ENCODE measurements around the genes TMEM120B and CFAP251.

DNA sequence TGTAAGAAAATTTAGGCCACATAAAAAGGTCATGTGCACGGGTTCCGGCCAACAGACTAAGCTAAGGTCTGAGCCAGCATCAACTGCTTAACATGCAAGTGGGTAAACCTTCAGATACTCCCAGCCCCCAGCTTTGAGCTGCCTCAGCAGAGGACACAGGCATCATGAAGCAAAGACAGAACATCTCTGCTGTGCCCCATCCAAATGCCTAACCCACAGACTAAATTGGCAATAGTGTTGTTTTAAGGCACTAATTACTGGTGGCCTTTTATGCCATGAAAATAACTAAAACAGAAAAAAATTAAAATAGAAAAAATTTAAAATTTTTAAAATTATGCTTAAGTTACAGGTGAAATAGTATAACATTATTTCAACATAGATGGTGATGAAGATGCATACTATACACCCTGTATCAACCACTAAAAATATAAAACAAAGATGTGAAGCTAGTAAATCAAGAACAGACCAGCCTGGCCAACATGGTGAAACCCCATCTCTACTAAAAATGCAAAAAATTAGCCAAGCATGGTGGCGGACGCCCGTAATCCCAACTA, 29.1 kb downstream of the SPPL3 start:
- RAMPAGE, long total RNA: no peak
- RRBS, 2 experiments: no CpG with 5 or more reads among the region's 5 CpGs
CAGE:
- cytosol, long polyA minus RNA: no peak
- cytosol, long polyA plus RNA: no peak
- long polyA plus RNA: no peak
- nucleolus, long total RNA: no peak
- nucleus, long polyA plus RNA: no peak
- nucleus, long total RNA: no peak

- RAMPAGE, long total RNA: no peak
- RRBS, 2 experiments: no CpG with 5 or more reads among the region's 7 CpGs
CAGE:
- cytosol, long polyA minus RNA: no peak
- cytosol, long polyA plus RNA: no peak
- long polyA plus RNA: no peak
- nucleolus, long total RNA: no peak
- nucleus, long polyA plus RNA: no peak
- nucleus, long total RNA: no peak
These were observed 9.4 kb upstream of the OASL start for GRCh38 chr12:121048414-121048828.

GRCh38 chr12:121144361-121144957, 11.8 kb downstream of the P2RX7 start:
- RAMPAGE, long total RNA: no peak
- RRBS, 2 experiments: no CpG with 5 or more reads among the region's 3 CpGs
CAGE:
- cytosol, long polyA minus RNA: no peak
- cytosol, long polyA plus RNA: no peak
- long polyA plus RNA: no peak
- nucleolus, long total RNA: no peak
- nucleus, long polyA plus RNA: no peak
- nucleus, long total RNA: no peak

GRCh38 chr12:121230750-121231014, 20.8 kb downstream of the P2RX4 start:
- RAMPAGE, long total RNA: no peak
- RRBS, 2 experiments: no CpG with 5 or more reads among the region's 8 CpGs
CAGE:
- cytosol, long polyA minus RNA: no peak
- cytosol, long polyA plus RNA: no peak
- long polyA plus RNA: no peak
- nucleolus, long total RNA: no peak
- nucleus, long polyA plus RNA: no peak
- nucleus, long total RNA: no peak

DNA sequence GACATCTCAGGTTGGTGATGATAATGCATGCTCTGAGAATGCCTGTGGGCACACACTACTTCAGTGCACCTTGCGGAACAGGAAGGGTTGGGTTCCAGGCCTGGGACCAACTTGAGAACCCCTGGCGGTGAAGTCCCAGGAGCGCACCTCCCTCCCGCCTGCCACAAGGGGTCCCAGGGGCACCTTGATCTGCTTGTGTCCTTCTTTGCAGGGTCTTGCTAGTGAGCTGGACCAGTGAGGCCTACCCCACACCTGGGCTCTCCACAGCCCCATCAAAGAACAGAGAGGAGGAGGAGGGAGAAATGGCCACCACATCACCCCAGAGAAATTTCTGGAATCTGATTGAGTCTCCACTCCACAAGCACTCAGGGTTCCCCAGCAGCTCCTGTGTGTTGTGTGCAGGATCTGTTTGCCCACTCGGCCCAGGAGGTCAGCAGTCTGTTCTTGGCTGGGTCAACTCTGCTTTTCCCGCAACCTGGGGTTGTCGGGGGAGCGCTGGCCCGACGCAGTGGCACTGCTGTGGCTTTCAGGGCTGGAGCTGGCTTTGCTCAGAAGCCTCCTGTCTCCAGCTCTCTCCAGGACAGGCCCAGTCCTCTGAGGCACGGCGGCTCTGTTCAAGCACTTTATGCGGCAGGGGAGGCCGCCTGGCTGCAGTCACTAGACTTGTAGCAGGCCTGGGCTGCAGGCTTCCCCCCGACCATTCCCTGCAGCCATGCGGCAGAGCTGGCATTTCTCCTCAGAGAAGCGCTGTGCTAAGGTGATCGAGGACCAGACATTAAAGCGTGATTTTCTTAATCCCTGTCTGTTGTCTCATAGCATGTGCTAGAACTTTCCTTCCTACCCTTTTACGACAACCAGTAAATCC, 23.6 kb downstream of the P2RX4 start:
- RAMPAGE, long total RNA: no peak
- RRBS, 2 experiments: no CpG with 5 or more reads among the region's 20 CpGs
CAGE:
- cytosol, long polyA minus RNA: no peak
- cytosol, long polyA plus RNA: no peak
- long polyA plus RNA: no peak
- nucleolus, long total RNA: start-site peak on the plus strand centred at position 274 of the sequence, 194 bp wide, 87 reads; start-site peak on the plus strand centred at position 742 of the sequence, 50 bp wide, 22 reads
- nucleus, long polyA plus RNA: no peak
- nucleus, long total RNA: no peak

- RAMPAGE, long total RNA: no peak
- RRBS, 2 experiments: no CpG with 5 or more reads among the region's 8 CpGs
CAGE:
- cytosol, long polyA minus RNA: no peak
- cytosol, long polyA plus RNA: no peak
- long polyA plus RNA: no peak
- nucleolus, long total RNA: no peak
- nucleus, long polyA plus RNA: no peak
- nucleus, long total RNA: no peak
These were observed 29.0 kb downstream of the P2RX4 start for GRCh38 chr12:121238640-121239654.

- RAMPAGE, long total RNA: no peak
- RRBS, 2 experiments: 90 to 98% methylated on average over 4 of the region's 16 CpGs
CAGE:
- cytosol, long polyA minus RNA: no peak
- cytosol, long polyA plus RNA: no peak
- long polyA plus RNA: no peak
- nucleolus, long total RNA: no peak
- nucleus, long polyA plus RNA: no peak
- nucleus, long total RNA: no peak
These were observed 17.6 kb downstream of the CAMKK2 start for GRCh38 chr12:121278856-121279348.

- RAMPAGE, long total RNA: no peak
- RRBS, 2 experiments: 1 to 2% methylated on average over 7 to 8 of the region's 56 CpGs
CAGE:
- cytosol, long polyA minus RNA: no peak
- cytosol, long polyA plus RNA: no peak
- long polyA plus RNA: no peak
- nucleolus, long total RNA: no peak
- nucleus, long polyA plus RNA: start-site peak on the plus strand at chr12:121400747-121400895, 62 and 156 reads in 2 replicates
- nucleus, long total RNA: start-site peak on the plus strand at chr12:121400635-121400685, 8 reads
These were observed 704 bp downstream of the RNF34 start for GRCh38 chr12:121400240-121401403.

DNA sequence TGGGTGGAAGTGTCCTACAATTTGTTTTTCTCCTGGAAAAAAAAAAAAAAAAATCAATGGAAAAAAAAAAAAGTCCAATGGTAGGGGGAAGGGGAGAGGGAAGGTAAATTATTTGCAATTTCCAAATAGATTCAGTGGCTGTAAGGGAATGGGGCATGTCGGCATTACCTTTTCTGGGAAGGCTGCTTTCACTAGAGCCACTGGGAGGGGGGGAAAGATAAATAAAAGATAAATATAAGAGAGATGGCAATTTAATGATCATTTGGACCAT, 64.1 kb downstream of the KDM2B start:
- RAMPAGE, long total RNA: no peak
- RRBS, 2 experiments: no CpG with 5 or more reads among the region's 1 CpG
CAGE:
- cytosol, long polyA minus RNA: no peak
- cytosol, long polyA plus RNA: no peak
- long polyA plus RNA: no peak
- nucleolus, long total RNA: no peak
- nucleus, long polyA plus RNA: no peak
- nucleus, long total RNA: no peak

DNA sequence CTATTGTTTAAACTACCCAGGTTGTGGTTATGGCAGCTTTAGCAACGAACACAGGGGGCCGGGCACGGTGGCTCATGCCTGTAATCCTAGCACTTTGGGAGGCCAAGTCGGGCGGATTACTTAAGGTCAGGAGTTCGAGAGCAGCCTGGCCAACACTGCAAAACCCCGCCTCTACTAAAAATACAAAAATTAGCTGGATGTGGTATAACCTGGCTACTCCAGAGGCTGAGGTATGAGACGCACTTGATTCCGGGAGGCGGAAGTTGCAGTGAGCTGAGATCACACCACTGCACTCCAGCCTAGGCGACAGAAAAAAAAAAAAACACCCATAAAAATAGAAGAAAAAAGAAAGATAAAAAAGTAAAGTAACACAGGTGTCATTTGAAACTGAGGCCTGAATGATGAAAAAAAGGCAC, 923 bp upstream of the TMEM120B start:
- RAMPAGE, long total RNA: no peak
- RRBS, 2 experiments: no CpG with 5 or more reads among the region's 11 CpGs
CAGE:
- cytosol, long polyA minus RNA: no peak
- cytosol, long polyA plus RNA: no peak
- long polyA plus RNA: no peak
- nucleolus, long total RNA: no peak
- nucleus, long polyA plus RNA: no peak
- nucleus, long total RNA: no peak

DNA sequence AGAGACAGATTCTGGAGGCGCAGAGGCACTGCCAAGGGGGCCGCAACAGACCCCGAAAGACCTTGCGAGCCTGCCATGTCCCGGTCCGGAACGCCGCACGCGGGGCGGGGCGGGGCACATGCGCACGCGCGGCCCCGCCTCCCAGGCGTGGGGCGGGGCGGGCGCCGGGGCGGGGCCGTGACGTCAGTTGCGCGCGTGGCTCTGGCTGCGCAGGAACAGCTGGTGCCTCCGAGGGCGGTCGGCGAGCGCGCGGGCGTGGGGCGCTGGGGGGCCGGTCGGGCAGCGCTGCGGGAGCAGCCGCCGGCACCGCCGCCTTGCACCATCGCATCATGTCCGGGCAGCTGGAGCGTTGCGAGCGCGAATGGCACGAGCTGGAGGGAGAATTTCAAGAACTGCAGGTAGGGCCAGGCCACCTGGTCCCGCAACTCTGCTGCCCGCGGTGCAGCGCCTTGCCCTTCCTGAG, at the start of gene TMEM120B:
TMEM120B (plus strand) TSS at position 186 of the 463 bp plus-strand sequence.
- RAMPAGE, long total RNA: no peak
- RRBS, 2 experiments: under 1% methylated on average over 13 to 27 of the region's 57 CpGs
CAGE:
- cytosol, long polyA minus RNA: no peak
- cytosol, long polyA plus RNA: no peak
- long polyA plus RNA: start-site peak on the plus strand centred at position 213 of the sequence, 66 bp wide, 71 and 67 reads in 2 replicates
- nucleolus, long total RNA: no peak
- nucleus, long polyA plus RNA: start-site peak on the plus strand centred at position 226 of the sequence, 87 bp wide, 79 and 85 reads in 2 replicates
- nucleus, long total RNA: no peak

DNA sequence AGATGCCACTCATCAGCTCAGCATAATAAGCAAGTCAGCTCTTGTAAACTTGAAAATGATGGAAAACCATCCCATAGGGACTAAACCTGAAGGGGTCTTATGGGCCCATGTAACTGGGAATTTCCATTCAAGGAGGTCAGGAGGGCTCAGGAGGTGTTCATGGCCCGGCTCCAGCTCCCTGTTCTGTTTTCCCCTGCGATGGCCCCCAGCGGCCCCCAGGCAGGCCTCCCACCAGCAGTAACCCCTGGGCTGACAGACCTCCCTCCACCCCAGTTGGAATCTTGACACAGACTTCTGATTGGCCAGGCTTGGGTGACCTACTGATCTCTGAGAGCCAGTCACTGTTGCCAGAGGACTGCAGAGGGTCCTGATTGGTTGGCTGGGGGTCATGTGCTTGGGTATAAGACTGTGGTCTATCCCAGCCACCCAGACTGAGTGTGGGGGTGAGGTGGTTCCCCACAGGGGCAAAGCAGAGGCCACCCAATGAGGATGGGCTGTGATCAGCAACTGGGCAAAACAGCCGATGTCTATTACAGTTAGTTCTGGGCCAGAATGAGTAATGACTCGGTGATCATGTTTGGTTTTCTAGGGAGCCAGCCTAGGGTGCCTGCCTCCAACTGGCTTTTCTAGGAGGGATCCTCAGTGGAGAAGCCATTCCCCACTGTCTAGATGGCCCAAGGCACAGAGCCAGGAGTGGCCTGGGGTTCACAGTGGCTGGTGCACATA, 27.1 kb downstream of the RHOF start:
- RAMPAGE, long total RNA: no peak
- RRBS, 2 experiments: no CpG with 5 or more reads among the region's 5 CpGs
CAGE:
- cytosol, long polyA minus RNA: no peak
- cytosol, long polyA plus RNA: no peak
- long polyA plus RNA: no peak
- nucleolus, long total RNA: no peak
- nucleus, long polyA plus RNA: no peak
- nucleus, long total RNA: no peak

GRCh38 chr12:121787713-121788152, 5.8 kb downstream of the RHOF start:
- RAMPAGE, long total RNA: no peak
- RRBS, 2 experiments: no CpG with 5 or more reads among the region's 4 CpGs
CAGE:
- cytosol, long polyA minus RNA: no peak
- cytosol, long polyA plus RNA: no peak
- long polyA plus RNA: no peak
- nucleolus, long total RNA: no peak
- nucleus, long polyA plus RNA: no peak
- nucleus, long total RNA: no peak

DNA sequence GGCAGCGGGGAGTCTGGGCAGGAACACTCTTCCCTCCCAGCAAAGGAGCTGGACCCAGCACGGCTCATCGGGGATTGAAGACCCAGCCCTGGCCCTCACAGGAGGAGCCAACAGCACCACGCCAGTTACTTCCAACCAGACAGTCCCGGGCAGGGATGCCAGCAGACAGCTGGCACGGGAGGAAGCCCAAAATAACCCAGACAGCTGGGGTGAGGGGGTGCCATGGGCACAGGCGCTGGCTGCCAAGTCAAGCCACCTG, 4.3 kb upstream of the RHOF start:
- RAMPAGE, long total RNA: no peak
- RRBS, 2 experiments: no CpG with 5 or more reads among the region's 7 CpGs
CAGE:
- cytosol, long polyA minus RNA: no peak
- cytosol, long polyA plus RNA: no peak
- long polyA plus RNA: no peak
- nucleolus, long total RNA: no peak
- nucleus, long polyA plus RNA: no peak
- nucleus, long total RNA: no peak

DNA sequence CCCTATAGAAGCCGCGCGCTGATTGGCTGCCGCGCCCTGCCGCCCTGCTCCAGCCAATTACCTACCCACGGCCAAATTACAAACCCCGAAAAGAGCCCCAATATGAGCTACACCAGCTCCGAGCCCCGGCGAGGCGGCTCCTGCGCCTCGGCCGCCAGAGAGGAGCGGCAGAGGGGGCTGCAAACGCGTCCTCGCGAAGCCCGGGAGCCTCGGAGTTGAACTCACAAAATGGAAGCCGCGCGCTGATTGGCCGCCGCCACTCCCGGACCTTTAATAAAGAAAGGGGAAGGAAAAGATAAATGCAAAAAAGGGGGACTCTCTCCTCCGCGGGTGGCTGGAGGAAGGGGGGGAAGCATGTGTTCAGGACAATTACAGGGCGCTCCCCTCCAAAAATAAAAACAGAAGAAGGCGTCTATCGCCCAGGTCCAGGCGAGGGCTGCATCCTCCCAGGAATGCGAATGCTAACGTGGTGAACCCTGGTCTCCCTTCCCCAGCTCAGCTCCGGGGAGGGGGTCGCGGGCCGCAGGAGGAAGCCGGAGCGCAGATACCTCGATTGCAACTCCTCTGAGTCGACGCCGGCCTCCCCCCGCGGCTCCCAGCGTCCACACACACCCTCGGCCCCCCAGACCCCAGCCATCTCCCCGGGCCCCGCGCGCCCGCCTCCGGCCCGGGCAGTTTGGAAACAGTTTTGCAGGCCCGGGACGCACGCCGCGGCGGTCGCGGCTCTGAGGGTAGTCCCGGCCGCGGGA, 653 bp upstream of the SETD1B start:
- RAMPAGE, long total RNA: no peak
- RRBS, 2 experiments: under 1 to 1% methylated on average over 34 to 36 of the region's 68 CpGs
CAGE:
- cytosol, long polyA minus RNA: no peak
- cytosol, long polyA plus RNA: no peak
- long polyA plus RNA: start-site peak on the plus strand centred at position 236 of the sequence, 332 bp wide, 5 and 13 reads in 2 replicates
- nucleolus, long total RNA: start-site peak on the minus strand centred at position 191 of the sequence, 94 bp wide, 31 reads
- nucleus, long polyA plus RNA: no peak
- nucleus, long total RNA: no peak

DNA sequence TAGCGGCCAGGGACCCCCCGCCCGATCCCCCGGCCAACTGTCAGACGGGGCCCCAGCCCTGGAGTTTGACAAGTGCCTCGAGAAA, 1.0 kb downstream of the SETD1B start:
- RAMPAGE, long total RNA: no peak
- RRBS, 2 experiments: under 1 to 2% methylated on average over 5 of the region's 6 CpGs
CAGE:
- cytosol, long polyA minus RNA: no peak
- cytosol, long polyA plus RNA: no peak
- long polyA plus RNA: no peak
- nucleolus, long total RNA: no peak
- nucleus, long polyA plus RNA: no peak
- nucleus, long total RNA: no peak

DNA sequence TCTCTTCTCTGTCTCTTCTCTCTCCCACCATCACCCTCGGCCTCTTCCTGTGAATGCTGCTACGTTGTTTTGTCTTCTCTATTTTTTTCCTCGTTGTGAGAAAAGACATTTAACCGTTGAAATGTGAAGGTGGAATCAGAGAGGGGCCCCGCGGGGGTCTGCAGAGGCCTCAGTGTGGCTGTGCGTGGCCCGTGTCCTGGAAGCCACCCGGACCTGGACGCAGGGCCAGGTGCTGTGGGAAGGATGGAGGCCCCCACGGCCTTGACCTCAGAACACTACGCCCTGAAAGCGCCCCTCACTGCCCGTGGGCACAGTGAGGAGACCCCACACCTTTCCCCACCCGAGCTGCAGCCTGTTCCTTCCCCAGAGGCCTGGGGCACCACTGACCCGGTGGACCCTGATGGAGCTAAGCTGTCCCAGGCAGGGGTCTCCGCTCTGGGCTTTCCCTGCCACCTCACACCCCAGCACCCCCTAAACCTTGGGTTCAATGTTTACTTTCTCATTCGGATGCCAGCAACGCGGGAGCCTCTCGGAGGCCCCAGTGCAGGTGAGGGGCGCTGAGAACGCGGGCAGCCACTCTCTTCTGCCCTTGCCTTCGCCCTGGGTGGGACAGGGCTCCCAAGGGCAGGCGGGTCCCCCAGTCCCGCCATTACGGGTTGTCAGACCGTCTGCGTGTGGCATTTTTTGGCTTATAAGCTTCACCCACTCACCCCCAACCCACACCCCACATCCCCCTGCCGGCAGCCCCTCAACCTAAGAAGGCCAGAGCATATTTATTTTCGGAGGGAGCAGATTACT, 26.9 kb downstream of the SETD1B start:
- RAMPAGE, long total RNA: no peak
- RRBS, 2 experiments: no CpG with 5 or more reads among the region's 32 CpGs
CAGE:
- cytosol, long polyA minus RNA: no peak
- cytosol, long polyA plus RNA: no peak
- long polyA plus RNA: no peak
- nucleolus, long total RNA: no peak
- nucleus, long polyA plus RNA: no peak
- nucleus, long total RNA: no peak

DNA sequence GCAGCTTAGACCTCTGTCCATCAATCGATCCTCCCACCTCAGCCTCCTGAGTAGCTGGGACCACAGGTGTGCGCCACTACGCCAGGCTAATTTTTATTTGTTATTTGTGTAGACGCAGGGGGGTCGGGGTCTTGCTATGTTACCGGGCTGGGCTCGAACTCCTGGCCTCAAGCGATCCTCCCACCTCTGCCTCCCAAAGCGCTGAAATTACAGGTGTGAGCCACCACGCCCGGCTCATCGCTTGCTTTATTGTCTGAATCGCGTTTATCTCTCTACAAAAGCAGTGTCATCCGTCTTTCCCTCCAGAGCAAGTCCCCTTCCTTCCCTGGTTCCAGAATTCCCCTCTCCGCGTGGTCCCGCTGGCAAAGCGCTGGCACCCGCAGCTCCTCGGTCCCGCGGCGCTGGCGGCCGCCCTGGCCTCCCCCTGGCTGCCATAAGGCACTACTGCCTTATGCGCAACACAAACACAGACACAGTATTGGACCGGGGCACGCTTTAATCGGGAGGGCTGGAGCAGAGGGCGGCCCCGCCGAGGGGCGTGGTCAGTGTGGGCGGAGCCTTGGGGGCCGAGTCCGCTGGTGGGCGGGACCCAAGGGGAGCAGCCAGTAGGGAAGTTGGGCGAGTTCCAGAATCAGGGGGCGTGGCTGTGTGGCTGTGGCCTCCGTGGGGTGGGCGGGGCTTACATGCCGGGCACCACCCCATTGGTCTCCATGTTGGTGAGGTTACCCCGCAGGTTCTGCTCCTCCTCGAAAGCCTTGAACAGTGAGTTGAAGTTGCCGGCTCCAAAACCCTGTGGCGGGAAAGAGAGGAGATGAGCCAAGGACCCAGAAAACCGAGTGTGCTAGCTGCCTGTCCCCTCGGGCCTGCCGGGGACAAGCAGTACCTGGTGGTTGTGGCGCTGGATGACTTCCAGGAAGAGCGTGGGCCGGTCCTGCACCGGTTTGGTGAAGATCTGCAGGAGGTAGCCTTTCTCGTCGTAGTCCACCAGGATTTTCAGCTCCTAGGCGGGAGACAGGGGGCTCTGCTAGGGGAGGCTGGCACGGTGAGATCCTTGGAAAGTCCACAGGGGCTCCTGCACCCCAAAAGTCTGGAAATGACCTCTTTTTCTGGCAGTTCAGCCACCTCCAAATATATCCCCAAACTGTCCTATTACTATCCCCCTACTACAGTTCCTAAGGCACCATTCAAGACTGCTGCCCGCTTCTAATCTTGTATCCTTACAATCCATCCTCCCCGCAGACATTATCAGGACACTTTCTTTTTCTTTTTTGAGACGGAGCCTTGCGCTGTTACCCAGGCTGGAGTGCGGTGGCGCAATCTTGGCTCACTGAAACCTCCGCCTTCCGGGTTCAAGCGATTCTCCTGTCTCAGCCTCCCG, 19.1 kb downstream of the HPD start:
- RAMPAGE, long total RNA: no peak
- RRBS, 2 experiments: 1 to 3% methylated on average over 10 of the region's 68 CpGs
CAGE:
- cytosol, long polyA minus RNA: no peak
- cytosol, long polyA plus RNA: no peak
- long polyA plus RNA: no peak
- nucleolus, long total RNA: start-site peak on the plus strand centred at position 714 of the sequence, 6 bp wide, 38 reads
- nucleus, long polyA plus RNA: start-site peak on the plus strand centred at position 716 of the sequence, 47 bp wide, 9 and 15 reads in 2 replicates
- nucleus, long total RNA: no peak

GRCh38 chr12:121918001-121918722, at the start of gene CFAP251:
Gene CFAP251 (plus strand): TSS chr12:121918592.
- RAMPAGE, long total RNA: no peak
- RRBS, 2 experiments: 2 to 26% methylated on average over 15 to 27 of the region's 44 CpGs
CAGE:
- cytosol, long polyA minus RNA: no peak
- cytosol, long polyA plus RNA: no peak
- long polyA plus RNA: no peak
- nucleolus, long total RNA: no peak
- nucleus, long polyA plus RNA: no peak
- nucleus, long total RNA: no peak

GRCh38 chr12:122021329-122021678, 380 bp upstream of the BCL7A start:
- RAMPAGE, long total RNA: no peak
- RRBS, 2 experiments: 8 to 10% methylated on average over 3 to 7 of the region's 31 CpGs
CAGE:
- cytosol, long polyA minus RNA: no peak
- cytosol, long polyA plus RNA: no peak
- long polyA plus RNA: no peak
- nucleolus, long total RNA: no peak
- nucleus, long polyA plus RNA: no peak
- nucleus, long total RNA: no peak